Foreskin keratinocyte (primary cell): ENCODE measurements around the genes RPS29 and ARF6.

- RAMPAGE, total RNA = no peak
Observed at GRCh38 chr14:40326011-40326544, 893.8 kb upstream of the FBXO33 start.

DNA sequence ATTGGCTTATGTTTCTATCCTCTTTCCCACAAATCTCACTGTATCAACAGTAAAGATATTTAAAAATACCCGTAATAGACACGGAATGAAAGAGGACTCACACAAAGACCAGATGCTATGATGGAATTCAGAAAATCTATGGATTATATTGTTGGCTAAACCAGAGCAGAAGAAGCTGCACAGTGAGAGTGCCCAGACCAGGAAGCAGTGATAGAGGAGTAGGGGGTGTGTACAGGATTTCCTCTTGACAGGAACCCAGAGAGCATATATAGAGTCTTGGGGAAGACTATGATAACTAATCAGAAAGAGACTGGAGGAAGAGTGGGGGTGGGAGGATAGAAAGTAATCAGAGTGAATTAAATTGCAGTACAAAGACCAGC, 1013.6 kb upstream of the FBXO33 start:
- RAMPAGE, total RNA = no peak

DNA sequence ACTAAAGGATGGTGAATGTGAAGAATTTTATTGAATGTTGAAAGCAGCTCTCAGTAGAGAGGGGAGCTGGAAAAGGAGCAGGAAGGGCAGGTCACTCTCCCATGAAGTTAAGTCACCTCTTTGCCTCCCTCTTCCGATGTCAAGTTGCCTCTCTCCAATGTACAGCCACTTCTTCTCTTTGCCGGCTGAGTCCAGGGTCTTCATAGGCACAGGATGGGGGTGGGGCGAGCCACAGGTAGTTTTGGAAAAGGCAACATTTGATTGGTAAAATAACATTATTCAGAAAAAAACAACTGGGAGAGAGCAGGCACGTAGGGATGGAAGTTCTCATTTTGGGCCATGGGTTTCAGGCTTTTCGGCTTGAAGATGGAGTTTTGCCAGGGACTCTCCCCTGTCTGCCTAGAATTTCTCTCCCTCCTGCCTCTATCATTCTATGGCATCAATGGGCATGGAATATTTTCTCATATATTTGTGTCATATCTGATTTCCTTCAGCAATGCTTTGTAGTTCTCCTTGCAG, 821.2 kb upstream of the LRFN5 start:
- RAMPAGE, total RNA = no peak

DNA sequence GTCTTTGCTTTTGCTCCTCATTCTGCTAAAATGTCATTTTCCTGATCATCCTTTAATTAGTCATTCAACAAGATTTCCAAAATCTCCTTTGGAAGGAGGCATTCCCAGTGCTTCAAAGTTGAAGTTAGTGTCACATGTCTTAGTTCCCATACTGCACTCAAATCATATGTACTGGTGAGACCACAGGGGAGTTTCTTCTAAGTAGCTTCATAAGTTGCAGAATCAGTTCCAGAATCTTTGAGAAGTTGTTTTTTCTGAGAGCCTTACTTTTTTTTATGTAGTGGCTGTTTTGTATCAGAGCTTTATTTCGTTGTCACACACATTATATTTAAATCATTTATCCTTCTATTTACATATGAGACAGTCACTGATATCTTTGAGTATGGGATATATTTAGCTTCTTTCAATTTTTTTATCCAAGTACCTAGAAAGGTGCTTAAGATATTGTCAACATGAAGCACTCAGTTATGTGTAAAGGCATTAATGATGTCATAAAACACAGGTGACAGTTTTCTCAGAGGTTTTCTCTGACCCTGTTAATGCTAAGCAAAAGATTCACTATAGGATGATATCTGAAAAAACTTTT, 23.0 kb downstream of the LRFN5 start:
- RAMPAGE, total RNA = no peak

DNA sequence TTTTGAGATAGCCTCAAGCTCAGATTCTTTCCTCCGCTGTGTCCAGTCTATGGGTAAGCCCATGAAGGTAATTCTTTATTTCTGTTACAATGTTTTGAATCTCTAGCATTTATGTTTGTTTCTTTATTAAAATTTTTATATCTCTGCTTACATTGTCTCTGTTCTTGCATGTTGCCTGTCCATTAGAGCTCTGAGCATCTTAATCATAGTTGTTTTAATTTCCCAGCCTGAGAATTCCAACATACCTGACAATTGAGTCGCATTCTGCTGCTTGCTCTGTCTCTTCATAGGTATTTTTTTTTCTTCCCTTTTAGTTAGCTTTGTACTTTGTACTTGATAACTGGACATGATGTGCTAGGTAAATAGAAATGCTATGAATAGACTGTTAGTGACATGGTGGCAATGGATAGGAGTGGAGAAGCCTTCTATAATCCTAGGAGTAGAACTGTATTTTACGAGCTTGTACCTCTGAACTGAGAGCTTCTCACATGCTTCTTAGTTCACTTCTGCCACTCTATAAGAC, 210.4 kb downstream of the LRFN5 start:
- RAMPAGE, total RNA = no peak

DNA sequence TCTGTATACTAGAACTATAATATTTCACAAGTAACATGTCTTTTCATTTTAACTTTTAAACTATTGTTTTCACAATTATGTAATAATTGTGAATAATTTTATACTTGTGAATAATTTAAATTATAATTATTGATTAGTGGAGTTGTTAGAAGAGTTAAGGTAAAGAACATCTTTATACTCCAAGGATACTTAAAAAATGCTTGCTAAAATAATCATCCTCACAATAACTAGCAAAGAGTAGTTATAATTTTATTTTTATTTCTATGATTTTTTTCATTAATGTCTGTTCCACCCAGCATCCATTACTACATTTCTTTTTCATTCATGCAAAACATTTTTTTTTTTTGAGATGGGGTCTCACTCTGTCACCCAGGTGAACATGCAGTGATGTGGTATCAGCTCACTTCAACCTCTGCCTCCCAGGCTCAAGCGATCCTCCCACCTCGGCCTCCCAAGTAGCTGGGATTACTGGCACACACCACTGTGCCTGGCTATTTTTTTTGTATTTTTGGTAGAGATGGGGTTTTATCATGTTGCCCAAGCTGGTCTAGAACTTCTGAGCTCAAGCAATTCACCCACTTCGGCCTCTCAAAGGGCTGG, 807.7 kb downstream of the LRFN5 start:
- RAMPAGE, total RNA = no peak

DNA sequence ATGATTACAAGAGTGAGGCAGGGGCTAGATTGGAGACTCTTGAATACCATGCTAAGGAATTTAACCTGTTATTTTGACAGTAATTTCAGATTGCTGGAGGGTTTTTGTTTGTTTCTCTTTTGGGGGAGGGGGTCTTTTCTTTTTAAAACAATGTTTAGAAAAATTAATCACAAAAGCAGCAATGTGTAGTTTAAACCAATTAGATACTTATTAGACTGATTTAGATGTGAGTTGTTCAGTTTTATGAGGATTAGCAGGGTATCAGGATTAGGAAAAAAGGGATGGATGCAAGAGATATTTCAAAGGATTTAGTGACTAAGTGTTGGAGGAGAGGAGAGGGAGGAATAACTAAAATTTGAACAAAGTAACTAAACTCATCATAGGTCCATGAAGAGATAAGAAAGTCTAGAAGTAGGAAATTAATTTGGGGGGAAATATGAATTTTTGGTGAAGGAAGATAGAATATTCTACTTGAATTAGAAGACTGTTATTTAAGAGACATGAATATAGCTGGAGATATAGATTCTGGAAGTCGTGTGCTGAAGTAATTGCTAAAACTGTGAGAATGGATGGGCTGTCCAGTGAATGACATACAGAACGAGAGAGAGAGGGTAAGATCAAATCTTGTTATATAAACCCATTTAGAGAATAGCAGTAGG, 18.8 kb downstream of the TOGARAM1 start:
- RAMPAGE, total RNA = no peak

DNA sequence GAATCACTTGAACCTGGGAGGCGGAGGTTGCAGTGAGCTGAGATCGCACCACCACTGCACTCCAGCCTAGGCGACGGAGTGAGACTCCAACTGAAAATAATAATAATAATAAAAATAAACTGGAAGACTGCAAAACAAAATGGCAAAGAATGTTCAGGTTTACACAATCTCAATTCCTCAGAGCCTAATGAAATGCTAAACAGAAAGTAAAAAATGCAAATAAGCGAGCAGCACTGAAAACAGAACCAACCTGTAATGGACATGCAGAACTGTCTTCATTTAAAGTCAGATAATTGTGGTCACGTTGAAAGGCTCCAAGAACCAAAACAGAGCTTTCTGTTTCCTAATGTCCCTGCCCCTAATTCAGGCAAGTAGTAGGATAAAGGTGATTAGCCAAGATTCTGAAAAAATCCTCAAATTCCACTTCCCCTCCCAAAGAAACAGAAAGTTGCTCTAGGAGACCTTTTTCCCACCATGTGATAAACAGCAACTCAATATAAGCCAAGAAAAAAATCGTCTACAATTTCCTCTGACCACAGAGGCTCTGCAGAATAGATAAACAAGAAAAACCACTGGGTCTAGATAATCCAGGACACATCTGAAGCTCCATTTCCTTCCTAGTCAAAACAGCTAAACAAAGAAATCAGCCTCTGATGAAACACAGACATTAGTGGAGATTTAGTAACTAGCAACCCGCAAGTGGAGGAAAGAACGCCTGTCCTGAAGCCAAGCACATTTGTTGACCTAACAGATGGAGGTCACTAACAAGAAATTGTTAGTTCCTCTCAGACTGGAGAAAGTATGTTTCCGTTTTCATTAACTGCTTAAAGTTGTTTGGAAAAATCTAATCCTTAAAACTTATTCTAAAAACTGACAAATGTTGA, 3.0 kb downstream of the MIS18BP1 start:
- RAMPAGE, total RNA = no peak

DNA sequence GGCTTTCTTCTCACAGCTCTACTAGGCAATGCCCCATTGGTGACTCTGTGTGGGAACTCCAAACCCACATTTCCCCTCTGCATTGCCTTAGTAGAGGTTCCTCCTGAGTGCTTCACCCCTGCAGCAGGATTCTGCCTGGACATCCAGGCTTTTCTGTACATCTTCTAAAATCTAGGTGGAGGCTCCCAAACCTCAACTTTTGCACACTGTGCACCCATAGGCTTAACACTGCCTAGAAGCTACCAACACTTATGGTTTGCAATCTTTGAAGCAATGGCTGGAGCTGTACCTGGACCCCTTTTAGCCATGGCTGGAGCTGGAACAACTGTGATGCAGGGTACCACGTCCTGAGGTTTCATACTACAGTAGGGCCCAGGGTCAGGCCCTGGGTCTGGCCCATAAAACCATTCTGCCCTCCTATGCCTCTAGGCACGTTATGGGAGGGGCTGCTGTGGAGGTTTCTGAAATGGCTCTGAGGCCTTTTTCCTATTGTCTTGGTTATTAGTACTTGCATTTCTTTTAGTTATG, 851.8 kb downstream of the RPS29 start:
- RAMPAGE, total RNA = no peak

GRCh38 chr14:49580165-49580651, 6.0 kb downstream of the RPS29 start:
- RAMPAGE, total RNA = no peak

DNA sequence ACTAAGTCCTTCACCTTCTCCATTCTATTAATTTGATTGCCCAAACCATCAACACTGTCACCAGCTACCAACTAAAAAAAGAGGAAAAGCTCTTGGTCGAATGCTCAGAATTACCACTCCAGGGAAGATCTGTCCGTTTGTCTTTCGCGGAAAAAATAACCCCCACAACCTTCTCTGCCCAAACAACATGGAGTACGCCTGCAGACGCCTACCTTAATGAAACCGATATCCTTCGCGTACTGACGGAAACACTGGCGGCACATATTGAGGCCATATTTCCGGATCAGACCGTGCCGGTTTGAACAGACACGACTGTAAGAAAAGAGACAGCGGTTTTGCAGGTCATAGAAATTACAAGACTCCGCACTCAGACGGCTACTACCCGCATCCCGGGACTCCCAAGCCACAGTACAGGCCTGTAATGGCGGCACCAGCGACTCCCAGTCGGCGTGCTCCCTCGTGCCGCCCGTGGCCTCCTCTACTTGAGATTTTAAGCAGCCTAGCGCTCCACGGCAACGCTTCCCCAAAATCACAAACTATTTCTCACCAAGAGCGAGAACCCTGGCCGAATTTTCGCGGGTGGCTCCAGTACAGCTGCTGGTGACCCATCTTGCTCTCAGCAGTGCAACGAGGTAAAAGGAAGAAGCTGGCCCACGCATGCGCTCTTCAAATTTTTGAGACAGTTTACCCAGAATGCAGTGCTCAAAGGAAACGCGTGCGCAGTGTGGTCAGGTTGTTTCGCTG, at the start of gene RPS29:
TSS of gene RPS29 (minus strand) at position 643 of the 744 bp plus-strand sequence.
- RAMPAGE, total RNA = start-site peak on the minus strand centred at position 619 of the sequence, 6 bp wide, 46 and 35 reads in 2 replicates

DNA sequence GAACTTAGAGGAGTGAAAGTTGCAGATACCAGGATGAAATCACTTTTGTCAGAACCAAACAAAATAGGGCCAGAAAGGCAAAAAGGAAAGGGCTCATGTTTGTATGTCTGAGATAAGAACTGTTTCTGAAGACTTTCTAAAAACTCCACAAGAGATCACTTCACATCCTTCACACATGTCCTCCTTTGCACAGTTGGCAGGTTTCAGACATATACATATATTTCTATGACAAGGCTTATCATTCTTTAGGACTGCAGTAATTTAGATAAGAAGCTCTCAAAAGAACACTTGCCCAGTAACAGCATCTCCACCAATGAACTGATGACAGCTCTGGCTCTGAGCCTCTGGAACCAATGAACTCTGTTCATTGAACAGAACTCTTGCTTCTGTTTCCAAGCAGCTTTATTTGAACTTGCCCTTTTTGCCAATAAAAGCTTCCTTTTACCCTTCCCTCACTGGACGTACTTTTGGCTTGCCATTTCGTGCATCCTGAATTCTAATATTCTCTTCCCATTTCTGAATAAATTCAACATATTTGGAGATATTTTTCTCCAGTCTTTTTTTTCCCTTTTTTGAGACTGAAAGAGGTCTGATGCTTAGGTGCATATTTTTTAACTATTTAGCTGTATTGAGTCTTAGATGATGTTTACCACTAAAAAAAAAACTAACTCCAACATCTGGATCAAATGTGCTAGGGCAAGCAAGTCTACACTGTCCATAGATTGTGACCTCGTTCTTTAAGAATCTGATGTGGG, 4.0 kb upstream of the LRR1 start:
- RAMPAGE, total RNA = no peak

GRCh38 chr14:49633780-49634201, 1.3 kb downstream of the DNAAF2 start:
- RAMPAGE, total RNA = no peak

GRCh38 chr14:49634202-49635074, 606 bp downstream of the DNAAF2 start:
- RAMPAGE, total RNA = no peak

DNA sequence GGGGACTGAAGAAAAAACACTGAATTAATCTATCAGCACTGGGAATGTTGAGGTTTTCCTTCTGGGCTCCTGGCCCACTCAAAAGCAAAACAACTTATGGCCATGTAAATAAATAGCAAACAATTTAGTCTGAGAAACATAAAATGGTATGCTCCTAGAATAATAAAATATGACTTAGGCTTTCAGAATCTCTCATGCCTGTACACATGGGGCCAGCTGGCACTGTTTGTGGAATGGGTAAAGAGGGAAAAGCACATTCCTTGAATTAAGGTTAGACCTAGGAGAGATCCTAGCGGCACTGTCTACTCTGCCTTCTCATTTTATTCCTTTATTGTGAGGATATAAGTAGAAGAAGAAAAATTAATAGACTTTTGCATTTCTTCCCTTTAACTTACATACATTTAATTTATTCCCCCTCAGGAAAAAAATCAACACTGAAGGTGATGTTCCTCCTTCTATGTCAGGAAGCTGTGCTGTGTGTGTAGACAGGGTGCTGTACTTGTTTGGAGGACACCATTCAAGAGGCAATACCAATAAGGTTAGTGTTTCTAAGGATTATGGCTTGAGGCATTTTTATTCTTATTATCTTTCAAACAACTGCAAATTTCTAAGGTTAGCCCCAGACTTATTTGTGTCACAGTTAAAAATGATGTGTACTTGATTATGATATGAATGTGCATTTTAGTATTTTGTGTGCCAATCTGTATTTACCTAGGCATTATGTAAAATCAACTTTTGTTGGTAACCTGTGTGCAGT, 6.4 kb downstream of the KLHDC2 start:
- RAMPAGE, total RNA = no peak

DNA sequence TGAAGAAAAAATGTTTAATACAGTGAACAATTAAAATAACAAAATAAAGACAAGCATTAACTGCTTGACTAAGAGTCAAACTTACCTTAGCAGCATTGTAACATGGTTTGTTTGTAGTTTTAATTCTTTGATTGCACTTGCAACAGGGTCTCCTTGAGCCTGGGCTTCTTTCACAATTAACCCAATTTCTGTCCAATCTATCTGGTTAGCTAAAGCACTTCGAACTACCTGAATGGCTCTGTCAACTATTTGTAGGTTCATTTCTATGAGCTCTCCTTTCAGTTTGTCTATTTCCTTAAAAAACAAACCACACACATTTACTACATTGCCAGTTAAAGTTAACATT, 23.6 kb downstream of the NEMF start:
- RAMPAGE, total RNA = no peak

GRCh38 chr14:49892793-49893185, at the start of gene ARF6:
Gene ARF6 (plus strand): TSS chr14:49893082.
- RAMPAGE, total RNA = start-site peak on the plus strand at chr14:49893081-49893125, 545 and 537 reads in 2 replicates

DNA sequence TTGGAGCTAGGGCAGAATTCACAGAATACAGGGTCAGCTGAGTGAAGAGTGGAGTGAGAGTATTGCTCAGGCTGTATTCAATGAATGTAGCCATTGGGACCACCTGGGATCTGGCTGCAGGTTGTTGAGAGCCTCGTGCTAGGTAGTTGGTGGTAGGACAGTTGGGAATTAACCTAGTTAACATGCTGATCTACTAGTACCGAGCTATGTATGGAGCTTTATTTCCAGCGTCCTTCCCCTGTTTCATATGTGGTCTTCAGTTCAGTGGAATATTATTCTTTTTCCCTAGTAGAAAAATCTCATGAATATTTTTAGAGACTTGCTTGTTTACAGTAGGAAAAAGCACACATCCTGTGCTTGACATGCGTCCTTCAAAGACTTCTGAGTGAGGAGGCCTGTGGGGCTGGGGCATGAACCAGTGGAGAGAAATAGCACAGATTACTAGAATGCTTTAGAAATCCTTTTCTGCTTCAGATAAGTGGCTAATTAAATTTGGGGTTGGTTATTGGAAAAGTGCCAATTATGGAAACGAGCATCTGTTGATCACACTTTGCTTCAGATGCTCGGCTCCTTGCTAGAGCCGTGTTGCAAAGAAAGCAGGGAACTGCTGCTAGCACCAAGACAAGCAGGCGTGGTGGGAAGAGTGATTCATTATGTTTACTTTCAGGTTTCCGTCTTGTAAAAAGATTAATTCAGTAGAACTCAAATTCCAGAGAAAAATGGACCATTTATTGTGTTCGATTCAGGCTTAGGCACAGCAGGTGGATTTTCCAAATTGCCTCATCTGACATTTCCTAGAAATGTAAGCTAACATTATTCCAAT, 53.6 kb downstream of the ARF6 start:
- RAMPAGE, total RNA = no peak

DNA sequence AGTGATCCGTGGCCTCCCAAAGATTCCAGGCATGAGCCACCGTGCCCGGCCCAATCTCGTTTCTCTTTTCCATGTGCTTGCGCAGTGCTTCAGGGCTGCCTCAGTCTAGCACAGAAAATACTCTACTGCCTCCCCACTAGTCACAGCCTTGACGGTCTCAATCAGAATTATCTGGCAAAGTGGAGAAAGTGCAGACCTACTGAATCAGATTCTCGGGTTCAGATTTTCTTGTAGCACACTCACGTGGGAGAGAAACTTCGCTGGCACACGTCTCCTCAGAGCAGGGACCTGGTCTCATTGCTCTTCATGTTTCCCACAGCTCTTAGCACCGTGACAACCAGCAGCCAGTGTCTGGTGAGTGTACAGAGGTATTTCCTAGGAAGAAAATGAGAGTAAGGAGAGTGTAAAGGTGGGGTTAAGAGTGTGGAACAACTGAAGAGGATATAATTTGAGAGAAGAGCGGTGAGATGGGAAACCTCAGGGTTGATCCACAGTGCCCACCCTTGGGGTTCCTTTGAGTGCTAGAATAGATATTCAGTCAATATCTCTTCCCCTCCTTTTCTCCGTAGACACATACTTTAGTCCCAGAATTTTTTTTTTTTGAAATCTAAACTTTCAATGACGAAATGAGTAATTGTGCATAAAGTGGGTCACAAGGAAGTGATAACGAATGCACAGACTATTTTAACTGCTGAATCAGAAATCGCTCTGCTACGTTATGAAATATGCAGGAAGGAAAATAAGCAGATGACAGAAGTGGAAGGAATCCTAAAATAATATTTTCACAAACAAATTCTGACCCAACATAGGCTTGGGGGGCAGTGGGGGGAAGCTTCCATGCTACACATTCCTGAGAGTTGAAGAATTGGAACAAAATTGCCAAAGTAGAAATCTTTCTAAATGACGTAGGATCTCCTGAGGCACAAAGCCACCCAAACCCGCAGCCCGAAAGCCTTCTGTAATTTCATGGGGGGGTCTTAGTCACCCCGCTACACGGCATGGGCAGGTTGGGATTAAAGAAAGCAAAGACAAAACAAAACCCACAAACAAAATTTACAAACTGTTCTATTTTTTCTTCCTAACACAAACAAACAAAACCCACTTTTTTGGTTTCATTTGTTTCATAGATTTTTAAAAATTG, 89.4 kb downstream of the ARF6 start:
- RAMPAGE, total RNA = no peak

- RAMPAGE, total RNA = no peak
Observed at GRCh38 chr14:49992776-49993367, 100.0 kb downstream of the ARF6 start.